ENCODE data around the genes APBB2 and UCHL1.

DNA sequence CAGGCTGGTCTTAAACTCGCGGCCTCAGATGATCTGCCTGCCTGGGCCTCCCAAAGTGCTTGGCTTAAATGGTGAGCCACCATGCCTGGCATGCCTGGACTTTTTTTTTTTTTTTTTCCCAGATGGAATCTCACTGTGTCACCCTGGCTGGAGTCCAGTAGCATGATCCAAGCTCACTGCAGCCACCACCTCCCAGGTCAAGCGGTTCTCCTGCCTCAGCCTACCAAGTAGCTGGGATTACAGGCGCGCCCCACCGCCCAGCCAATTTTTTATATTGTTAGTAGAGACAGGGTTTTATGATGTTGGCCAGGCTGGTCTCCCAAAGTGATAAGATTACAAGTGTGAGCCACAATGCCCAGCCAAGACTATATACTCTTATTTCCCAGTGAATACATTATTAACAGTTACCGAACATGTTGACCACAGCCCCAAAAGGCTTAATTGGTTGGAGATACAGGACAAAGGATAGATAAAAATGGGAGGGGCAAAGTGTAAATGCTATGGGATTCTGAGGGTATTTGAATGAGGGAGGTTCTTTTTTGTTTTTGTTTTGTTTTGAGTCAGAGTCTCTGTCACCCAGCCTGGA is 8.5 kb downstream of the UBE2K start:
- PRO-cap, 2 experiments = no peak in any of the 2 experiments
- RAMPAGE, long total RNA, 5 experiments = no peak in any of the 5 experiments

- PRO-cap, 2 experiments = no peak in any of the 2 experiments
- RAMPAGE, long total RNA, 5 experiments = no peak in any of the 5 experiments
Observed at GRCh38 chr4:39770884-39771295, 73.0 kb downstream of the UBE2K start.

- PRO-cap, 2 experiments = no peak in any of the 2 experiments
- RAMPAGE, long total RNA, 5 experiments = no peak in any of the 5 experiments
Observed at GRCh38 chr4:39837661-39838321, 139.9 kb downstream of the UBE2K start.

DNA sequence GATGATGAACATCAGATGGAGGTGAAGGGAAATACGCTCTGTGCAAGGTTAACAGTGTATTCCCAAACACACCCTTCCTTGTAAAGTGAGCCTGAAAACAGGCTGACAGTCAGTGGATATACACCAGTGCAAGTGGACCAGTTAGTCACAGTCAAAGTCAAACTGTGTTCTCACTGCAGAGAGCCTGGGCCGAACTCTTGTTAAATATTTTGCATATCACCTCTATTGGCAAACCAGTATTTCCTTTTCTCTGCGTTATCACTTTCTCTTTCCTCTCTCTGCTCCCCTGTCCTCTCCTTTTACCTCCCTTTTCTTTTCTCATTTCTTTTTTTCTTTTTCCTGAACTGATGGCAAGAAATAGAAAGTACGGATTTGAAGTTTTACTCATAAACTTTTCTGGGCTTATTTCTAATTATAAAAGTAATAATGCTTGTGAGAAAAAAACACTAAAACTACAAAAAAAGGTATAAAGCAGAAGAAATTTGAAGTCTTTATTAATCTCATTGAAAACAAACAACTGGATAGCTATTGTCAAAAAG is 23.2 kb upstream of the RHOH start:
- PRO-cap, 2 experiments = no peak in any of the 2 experiments
- RAMPAGE, long total RNA, 5 experiments = no peak in any of the 5 experiments

GRCh38 chr4:40192621-40193559 is 3.9 kb upstream of the RHOH start:
- PRO-cap, 2 experiments = no peak in any of the 2 experiments
- RAMPAGE, long total RNA, 5 experiments = no peak in any of the 5 experiments

DNA sequence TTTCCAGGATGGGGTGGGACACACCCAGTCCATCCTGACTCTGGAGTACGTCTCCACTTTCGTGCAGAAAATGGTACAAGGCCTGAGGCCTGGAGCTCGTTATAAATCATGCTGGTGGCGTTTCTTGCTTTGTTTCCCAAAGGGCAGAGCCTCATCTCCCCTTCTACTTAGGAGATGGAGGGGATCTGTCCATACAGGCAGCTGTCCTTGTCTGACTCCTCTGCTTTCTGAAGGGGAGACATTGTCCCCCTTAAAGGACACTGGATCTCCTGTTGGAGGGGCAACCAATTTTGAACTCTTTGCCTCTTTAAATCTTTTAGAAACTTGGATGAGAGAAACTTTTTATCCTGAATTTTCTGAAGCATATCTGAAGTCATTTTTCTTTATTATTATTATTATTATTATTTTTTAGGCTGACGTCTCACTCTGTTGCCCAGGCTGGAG is 3.0 kb upstream of the RHOH start:
- PRO-cap, 2 experiments = no peak in any of the 2 experiments
- RAMPAGE, long total RNA, 5 experiments = no peak in any of the 5 experiments

GRCh38 chr4:40199892-40200938 is 3.4 kb downstream of the RHOH start:
- PRO-cap, 2 experiments = no peak in any of the 2 experiments
- RAMPAGE, long total RNA, 5 experiments = no peak in any of the 5 experiments

DNA sequence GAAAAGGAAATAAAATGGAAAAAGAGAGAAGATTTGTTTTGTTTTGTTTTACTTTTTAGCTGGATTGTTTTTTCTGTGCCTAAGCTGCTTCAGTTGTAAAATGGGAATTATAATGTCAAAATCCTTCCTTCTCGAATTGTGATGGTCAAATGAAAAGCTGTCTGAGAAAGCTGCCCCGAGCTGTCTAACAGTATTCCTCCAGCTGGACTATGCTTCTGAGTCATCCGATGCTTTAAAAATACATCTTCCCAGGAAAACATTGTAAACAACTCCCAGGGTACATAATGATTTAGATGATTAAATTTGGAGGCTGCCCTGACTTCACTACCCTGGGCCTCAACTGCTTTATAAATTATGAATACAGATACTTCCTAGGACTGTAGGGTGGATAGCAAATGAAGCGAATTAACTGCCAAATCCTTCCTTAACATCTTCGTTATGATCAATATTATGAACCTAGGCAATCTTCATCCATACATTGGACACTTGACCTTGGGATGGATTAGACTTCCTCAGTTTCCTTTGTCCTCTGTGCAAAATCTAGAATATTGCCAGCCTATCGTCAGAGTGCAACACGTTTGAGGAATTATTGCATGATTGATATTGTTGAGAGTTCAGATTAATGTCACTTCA is 15.1 kb downstream of the RHOH start:
- PRO-cap, 2 experiments = no peak in any of the 2 experiments
- RAMPAGE, long total RNA, 5 experiments = no peak in any of the 5 experiments

DNA sequence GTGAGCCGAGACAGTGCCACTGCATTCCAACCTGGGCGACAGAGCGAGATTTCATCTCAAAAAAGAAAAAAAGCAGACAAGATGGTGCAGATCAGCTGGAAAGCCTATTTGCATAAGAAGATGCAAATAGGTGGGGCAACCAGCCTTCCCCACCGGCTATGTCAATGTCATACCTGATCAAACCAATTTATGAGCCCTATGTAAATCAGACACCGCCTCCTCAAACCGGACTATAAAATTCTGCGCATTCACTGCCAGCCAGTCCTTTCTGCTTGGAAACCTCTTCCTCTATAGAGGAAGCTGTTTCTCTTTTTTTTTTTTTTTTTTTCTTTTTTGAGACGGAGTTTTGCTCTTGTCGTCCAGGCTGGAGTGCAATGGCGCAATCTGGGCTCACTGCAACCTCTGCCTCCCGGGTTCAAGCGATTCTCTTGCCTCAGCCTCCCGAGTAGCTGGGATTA is 64.5 kb upstream of the CHRNA9 start:
- PRO-cap, 2 experiments = no peak in any of the 2 experiments
- RAMPAGE, long total RNA, 5 experiments = no peak in any of the 5 experiments

DNA sequence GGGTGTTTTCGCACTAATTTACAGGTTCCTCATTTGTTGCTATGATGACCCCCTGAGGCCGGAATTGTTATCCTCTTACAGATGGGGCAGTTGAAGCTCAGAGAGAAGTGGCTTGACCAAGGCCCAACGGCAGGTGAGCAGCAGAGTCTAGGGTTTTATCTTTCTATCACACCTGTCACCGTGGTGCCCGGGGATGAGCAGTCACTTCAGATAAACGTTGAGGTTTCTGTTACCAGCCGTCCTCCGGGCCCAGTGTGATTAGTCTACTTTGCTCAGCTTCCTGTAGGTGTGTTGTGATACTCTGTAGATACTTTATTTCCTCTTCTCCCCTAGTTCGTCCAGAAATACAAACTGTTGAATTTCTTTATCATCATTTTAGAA is 26.9 kb upstream of the CHRNA9 start:
- PRO-cap, 2 experiments = no peak in any of the 2 experiments
- RAMPAGE, long total RNA, 5 experiments = no peak in any of the 5 experiments

DNA sequence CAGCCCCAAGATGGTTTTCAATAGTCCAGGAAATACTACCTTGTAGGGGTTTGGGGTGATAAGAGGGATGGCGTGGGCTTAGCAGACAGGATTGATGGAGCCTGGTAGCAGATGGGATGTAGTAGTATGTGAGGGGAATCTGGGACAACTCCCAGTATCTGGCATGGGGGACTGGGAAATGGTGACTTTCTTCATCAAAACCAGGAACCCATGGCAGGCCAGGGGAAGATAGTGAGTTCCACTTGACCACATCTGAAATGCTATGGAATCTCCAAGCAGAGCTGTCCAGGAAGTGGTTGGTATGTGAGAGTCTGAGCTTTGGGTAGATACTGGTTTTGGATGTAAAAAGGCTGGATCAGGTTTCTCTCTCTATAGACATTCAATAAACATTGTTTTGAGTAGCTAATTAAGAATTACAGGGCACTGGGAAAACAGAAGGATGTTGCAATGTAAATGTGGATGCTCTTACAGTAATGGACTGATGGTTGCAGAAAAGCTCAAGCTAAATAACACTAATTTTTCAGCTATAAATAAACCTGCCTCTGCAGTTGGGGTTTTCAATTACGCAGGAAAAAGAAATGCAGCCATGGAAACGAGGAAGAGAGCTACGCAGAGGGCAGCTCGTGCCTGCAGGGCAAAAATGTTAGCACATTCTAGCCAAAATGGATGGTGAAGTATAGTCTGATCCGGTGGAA is 13.5 kb upstream of the CHRNA9 start:
- PRO-cap, 2 experiments = no peak in any of the 2 experiments
- RAMPAGE, long total RNA, 5 experiments = no peak in any of the 5 experiments

GRCh38 chr4:40422341-40422938 is 87.3 kb downstream of the CHRNA9 start:
- PRO-cap, 2 experiments = no peak in any of the 2 experiments
- RAMPAGE, long total RNA, 5 experiments = no peak in any of the 5 experiments

DNA sequence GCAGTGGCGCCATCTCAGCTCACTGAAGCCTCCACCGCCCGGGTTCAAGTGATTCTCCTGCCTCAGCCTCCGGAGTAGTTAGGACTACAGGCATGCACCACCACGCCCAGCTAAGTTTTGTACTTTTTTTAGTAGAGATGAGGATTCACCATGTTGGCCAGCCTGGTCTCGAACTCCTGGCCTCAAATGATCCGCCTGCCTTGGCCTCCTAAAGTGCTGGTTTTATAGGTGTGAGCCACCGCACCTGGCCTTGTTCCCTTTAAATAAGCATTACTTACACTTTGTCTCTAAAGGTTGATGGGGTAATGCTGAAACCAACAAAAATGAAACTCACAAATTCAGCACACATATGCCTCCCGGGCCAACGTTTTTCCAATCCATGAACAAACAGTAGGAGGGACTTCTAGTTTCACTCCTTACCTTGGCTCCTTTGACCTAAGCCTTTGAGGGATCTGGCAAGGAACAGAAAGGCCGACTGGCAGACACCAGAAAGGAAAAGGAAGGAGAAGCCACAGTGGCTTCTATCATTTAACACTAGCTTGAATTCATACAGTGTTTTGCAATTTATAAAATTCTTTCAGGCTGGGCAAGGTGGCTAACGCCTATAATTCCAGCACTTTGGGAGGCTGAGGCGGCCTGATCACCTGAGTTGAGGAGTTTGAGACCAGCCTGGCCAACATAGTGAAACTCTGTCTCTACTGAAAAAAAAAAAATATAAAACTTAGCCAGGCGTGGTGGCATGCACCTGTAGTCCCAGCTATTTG is 114.8 kb downstream of the CHRNA9 start:
- PRO-cap, 2 experiments = no peak in any of the 2 experiments
- RAMPAGE, long total RNA, 5 experiments = no peak in any of the 5 experiments

DNA sequence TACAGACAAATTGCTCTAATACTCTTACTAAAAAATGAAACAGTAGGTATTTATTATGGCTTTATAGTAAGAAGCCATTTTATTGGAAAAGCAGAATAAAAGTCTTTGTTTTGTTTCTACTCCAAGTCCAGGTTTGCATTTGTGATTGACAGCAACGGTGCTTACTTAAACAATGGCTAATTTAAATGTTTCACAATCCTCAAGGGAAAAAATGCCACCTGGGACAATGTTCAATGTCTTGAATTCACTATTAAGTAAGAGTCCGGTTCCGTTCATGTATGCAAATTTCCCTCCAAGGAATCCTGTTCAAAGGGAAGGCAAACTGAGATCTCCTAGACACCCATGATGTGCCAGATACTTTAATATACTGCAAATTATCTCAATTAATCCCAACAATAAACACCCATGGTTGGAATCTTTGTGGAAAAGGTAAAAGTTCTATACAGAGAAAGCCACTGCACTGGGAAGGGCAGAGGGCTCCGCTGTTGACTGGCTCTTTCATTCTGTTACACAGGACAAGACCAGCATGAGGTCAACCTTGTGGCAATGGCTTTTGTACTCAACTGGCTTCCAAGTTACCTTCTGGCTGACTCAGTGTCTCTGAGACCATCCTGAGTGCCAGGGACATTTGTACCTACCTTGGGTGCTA is 123.5 kb downstream of the RBM47 start:
- PRO-cap, 2 experiments = no peak in any of the 2 experiments
- RAMPAGE, long total RNA, 5 experiments = no peak in any of the 5 experiments

DNA sequence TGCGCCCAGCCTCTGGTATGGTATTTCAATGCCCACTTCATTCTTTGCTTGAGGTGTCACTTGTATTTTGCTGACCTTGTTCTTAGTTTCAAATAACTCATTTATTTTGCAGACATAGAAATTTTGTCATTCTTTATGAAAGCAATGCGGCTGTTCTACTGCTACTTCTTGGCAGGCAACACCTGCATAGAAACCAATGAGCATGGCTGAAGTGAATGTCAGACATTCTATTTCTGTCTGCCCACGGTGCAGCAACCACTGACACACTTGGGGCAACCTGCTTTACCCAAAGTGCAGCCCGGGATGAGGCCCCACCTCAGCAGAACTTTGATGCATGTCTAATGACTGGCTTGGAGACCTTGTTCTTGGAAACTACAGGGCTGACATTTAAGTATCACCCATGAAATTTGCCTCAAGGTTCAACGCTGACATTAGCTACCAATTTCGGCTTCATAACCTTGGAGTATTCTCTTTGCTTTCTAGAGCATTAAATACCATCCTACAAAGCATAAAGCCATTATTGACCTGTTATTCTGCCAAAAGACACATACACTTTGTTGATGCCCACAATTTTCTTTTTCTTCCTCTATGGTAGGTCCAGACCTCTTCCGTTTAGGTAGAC is 93.6 kb downstream of the RBM47 start:
- PRO-cap, 2 experiments = no peak in any of the 2 experiments
- RAMPAGE, long total RNA, 5 experiments = no peak in any of the 5 experiments

DNA sequence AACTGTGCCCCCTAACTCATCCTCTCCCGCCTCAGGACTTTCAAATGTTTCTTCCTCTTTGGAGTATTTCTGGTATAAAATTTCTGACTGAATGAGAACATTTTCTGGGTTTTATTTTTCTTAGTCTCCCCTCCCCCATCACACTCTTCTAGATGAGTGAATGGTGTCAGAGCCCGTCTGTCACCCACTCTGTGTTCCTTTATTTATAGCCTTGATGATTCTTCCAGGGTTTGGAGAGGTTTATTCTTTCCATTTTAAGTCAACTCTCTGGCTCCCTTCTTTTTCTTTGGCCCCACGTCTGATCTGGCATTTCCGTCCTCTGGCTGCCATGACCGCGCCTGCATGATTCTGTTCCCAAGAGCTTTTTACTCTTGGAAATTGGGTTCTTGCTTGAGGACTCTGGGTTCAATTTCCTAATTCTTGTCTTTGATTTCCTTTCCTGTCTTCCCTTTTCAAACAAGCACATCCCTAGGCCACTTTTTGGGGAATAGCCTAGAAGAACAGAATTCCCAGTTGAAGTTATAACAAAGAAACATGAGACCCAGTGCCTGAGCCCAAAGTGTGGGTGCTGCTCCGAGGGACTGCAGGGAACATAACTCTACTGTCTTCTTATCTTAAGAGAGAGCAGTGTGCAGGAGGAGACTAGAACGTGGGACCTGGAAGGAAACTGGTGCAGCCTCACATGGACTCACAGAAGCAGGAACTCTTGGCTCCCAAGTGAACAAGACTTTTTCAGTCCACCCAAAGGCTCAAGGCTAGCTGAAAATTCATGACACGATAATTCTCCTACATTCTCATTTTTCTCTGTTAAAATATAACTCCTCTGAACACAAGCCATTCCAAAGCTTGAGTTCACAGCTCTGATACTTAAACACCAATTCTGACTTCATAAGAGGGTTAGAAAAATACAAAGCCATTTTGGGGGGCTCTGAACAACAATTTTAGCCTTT is 129.1 kb downstream of the NSUN7 start:
- PRO-cap, 2 experiments = no peak in any of the 2 experiments
- RAMPAGE, long total RNA, 5 experiments = no peak in any of the 5 experiments

GRCh38 chr4:40908016-40909107 is 158.6 kb downstream of the NSUN7 start:
- PRO-cap, 2 experiments = no peak in any of the 2 experiments
- RAMPAGE, long total RNA, 5 experiments = no peak in any of the 5 experiments

DNA sequence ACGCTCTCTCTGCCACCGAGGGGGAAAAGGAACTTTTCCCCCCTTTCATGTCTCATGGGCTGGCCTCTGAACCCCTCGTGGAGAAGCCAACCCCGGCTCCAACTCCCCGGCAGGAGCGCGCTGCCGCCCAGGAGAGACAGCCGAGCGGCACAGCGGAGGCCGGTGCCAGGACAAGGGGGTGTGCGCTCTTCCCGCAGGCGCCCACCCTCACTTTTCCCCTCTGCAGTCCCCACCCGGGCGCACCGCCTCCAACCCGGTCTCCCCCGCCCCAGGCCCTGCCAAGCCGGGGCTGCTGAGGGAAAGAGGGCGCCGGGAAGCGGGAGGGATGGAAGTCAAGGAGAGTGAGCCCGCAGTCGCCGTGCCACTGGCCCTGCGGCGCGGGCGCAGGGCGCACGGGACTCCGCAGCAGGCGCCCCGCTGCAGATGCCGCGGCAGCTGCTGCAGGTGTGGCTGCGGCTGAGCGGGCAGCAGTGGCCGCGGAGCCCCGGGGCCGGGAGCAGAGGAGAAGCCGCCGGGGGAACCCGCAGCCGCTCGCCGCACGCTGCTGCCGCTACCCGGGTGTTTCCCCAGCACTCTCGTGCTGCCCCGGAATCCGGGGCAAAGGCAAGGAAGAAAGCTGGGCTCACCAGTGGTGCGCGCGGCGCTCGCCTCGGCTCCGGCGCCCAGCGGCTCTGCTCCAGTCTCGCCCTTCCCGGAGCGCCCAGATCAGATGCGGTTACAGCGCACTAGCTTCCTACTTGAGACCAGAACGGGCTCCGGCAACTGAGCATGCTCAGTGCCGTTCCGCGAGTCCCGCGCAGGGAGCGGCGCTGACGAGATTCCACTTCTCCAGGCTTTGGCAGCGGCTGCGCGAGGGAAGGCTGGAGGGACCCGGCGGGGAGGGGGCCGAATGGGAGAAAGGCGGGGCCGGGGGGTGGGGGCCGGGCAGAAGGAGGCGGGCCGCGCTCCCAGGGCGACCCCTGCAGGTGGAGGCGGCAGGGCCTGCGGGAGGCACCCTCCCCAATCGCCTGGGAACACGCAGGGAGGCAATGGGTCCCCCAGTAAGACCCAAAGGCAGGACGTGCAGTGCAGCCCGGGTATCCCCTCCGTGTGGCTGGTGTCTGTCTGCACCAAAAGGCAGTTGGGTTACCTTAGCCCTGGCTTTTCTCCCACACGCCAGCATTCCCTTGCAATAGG is at the start of gene APBB2:
TSS of gene APBB2 (minus strand) at position 764 of the 1,176 bp plus-strand sequence.
- PRO-cap, 2 experiments = peak in 2 of 2 experiments; most common plus-strand start position 130 of the sequence (in 2); most common minus-strand start position 711 of the sequence (in 2)
- RAMPAGE, long total RNA, 5 experiments = start-site peak on the minus strand in 4 of 5 experiments, centred at positions 736 to 745 of the sequence, 1,115 to 10,539 reads per replicate

DNA sequence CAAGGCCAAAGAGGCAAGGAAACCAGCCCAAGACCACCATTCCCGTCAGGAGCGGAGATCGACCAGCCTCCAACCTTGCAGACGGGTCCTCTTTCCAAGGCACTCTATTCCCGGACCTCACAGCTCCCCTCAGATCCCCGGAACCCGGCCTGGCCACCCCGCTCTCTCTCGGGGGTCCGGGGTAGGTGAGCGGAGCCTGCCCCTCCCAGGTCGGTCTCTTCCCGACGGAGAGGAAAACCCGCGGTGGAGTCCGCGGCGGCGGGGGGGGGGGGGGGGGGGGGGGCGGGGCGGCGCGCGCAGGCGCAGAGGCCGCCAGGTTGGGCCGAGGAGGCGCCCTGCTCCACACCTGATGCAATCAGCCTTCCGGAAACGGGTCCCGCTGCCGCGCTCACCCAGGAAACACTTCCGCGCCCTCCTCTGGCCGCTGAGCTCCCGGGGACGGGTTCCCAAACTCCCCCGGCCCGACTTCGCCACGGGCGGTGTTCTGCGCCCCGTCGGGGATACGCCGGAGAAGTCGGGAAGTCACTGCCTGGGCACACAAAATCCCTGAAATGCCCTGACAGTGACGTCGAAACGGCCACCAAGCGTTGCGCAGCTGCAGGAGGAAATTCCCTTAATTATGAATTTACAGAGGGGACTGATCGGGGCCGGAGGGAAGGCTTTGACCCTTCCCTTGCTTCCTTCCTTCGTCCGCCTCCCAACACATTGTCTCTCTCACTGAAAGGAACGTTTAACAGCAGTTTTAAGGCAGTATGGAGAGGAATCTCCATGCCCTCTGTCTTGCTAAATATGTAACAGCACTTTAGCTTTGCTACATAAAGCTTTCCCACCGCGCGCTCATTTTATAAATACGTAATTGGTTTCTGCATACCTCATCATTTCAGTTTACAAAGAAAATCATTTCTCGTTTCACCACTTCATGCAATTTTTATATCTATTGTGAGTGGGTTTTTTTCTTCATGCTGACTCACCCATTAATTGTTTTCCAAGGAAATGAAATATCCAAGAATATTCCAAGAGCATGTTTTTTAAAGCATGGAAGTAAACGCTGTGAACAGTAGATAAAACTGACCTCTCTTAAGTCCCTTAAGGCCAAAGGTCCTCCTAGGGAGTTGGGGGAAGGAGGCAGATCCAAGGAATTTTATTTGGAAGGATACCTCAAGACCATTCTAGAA is 2.2 kb upstream of the APBB2 start:
- PRO-cap, 2 experiments = peak in 2 of 2 experiments; most common plus-strand start position 354 of the sequence (in 2); most common minus-strand start position 220 of the sequence (in 2)
- RAMPAGE, long total RNA, 5 experiments = no peak in any of the 5 experiments

GRCh38 chr4:41256559-41257083 is at the start of gene UCHL1:
TSS of gene UCHL1 (plus strand) at chr4:41256928.
- PRO-cap, 2 experiments = no peak in any of the 2 experiments
- RAMPAGE, long total RNA, 5 experiments = start-site peak on the plus strand in 4 of 5 experiments, at chr4:41256910-41256933 at its widest, 38 to 1,733 reads per replicate